H4 (cell line): ENCODE data around the genes GEMIN6 and MAP4K3.

DNA sequence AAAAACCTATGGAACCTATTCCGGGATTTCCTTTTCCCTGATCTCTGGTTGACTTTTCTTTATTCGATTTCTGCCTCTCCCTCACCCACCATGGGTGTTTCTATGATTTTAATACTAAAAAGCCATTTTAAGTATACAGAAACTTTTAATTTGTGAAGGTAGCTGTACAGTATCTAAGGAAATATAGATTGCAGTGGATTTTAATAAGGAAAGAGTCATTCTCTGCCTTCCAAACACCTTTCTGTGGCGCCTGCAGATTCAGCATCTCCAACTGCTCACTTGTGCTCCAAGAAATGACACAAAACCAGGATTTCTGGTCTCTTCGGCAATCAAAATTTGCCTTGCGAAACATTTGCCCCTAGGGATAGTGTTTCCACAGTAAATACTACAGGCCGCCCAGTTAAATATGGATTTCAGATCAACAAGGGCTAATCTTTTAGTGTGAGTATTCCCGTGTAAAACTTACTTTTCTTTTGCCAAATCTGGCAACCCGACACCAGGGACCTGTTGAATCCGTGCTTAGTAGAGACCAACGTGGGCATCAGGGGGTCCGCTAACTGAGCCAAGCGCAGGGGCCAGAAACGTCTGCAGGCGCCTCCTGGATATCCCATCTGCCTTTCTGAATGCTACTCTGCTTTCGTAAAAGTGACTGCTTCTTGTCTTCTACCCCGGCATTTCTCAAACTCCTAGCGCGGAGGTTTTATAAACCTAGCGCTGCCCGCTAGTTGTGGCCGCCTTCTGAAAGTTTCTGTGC lies 2.7 kb downstream of the CYP1B1 start:
- RAMPAGE, long total RNA: no peak

- RAMPAGE, long total RNA: no peak
Observed at GRCh38 chr2:38082481-38083385, 6.8 kb upstream of the CYP1B1 start.

DNA sequence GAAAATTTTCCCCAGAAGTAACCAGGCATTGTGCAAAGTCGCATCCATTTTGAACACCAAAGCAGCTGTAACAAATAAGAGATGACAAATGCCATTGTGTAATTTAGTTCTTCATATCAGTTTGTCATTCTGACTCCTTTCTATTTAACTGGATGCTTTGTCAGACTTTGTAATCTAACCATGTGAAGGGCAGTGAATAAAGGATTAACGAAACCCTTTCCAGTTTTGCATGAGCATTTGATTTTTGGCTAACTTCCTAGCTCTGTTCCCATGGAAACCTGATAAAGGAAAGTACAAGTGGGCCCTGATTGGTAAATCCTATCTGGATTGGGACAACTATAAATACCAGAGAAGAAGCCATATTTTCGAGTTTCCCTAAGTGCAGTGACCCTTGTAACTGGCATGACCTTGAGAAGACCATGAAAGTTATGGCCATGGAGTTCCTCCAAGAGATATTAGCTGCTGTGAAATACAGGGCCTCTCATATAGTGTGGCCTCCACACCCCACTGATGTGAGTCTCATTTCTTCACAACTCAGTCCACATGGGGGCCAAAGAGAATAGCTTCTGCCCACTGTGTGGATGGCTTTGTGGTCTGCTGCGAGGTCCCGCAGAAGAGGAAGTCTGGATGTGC lies 38.1 kb upstream of the CYP1B1 start:
- RAMPAGE, long total RNA: no peak

DNA sequence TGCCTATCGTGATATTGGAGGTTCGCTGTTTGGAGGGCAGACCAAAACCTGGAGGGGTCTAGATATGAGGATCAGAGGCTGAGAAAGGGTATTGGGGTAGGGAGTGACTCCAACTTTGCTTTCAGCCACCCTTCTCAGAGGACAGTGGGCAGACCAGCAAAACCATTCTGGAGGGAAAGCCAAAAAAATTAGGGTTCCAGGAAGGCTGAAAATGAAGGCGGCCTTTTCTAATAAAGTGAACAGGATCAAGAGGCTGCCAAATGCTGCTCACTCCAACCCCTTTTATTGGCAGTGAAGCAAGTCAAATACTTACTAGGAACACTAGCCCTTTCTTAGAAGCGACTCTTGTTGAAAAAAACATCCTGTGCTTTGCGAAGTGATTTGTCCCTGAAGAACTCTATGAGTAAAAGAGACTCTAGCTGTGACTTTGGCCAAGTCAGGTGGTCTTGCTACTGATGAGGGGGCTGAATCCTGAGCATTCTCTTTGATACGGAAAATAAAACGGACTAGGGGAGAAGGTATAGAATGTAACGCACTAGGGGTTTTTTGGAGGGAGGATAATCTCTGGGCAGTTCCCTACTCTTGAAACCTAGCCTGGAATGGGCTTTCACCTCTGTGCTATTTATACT lies 83.7 kb upstream of the CYP1B1 start:
- RAMPAGE, long total RNA: no peak

DNA sequence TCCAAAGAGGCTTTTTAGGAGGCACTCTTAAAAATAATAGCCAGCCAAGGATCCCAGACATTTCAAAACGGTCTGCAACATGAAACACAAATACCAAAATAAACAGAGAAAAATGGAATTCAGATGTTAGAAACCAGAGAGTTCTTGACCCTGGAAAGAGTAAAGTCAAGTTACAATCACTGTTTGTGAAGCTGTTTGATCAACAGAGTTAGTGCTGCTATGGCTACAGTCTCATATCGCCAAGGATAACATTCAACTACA lies 17.4 kb upstream of the HNRNPLL start:
- RAMPAGE, long total RNA: no peak

DNA sequence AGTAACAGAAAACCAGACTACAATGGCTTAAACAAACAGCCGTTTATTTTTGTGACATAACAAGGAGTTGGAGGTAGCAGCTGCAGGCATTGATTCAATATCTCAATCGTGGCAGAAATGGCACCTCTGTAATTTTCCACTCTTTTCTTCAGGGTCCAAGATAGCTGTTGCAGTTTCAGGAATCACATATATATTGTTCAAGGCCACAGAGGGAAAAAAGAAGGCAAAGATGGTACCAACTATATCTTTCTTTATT lies 17.7 kb upstream of the HNRNPLL start:
- RAMPAGE, long total RNA: no peak

GRCh38 chr2:38746437-38747127 lies 4.6 kb downstream of the SRSF7 start:
- RAMPAGE, long total RNA: no peak

GRCh38 chr2:38752119-38752488 lies 943 bp upstream of the SRSF7 start:
- RAMPAGE, long total RNA: no peak

- RAMPAGE, long total RNA: start-site peak on the plus strand at chr2:38778213-38778217, 54 reads
Observed at GRCh38 chr2:38778032-38778299, at the start of gene GEMIN6. Gene GEMIN6, plus strand, starts transcription at chr2:38778210.

DNA sequence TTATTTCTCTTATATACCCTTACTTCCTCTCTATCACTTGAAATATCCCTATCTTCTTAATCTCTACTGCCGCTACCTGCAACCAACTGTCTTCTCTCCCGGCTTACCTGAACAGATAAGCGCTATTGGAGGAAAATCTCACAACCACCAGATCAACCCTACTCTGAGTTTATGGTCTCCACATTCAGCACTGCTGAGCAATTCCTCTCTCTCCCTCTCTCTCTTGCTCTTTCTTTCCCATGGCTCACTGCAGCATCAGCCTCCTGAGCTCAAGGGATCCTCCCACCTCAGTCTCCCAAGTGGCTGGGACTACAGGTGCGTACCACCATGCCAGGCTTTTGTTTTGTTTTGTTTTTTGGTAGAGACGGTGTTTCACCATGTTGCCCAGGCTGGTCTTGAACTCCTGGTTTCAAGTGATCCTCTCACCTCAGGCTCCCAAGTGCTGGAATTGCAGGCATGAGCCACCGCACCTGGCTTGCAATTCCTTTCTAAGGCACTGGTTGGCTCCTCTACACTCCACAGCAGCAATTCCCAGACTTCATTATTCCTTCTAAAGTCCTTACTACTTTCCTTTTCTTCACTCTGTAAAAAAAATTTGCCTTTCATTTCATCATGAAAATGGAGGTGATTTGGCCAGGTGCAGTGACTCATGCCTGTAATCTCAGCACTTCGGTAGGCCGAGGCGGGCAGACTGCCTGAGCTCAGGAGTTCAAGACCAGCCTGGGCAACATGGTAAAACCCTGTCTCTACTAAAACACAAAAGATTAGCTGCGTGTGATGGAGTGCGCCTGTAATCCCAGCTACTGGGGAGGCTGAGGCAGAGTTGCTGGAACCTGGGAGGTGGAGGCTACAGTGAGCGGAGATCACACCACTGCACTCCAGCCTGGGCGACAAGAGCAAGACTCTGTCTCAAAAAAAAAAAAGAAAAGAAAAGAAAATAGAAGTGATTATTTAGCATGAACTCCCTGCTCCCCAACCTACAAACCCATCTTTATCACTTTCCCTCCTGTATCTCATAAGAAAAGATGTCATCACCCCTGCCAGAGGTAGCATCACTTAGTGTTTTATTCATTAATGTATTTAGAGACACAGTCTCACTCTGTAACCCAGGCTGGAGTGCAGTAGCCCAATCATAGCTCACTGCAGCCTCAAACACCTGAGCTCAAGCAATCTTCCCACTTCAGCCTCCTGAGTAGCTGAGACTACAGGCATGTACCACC lies 8.3 kb downstream of the SOS1 start:
- RAMPAGE, long total RNA: no peak

DNA sequence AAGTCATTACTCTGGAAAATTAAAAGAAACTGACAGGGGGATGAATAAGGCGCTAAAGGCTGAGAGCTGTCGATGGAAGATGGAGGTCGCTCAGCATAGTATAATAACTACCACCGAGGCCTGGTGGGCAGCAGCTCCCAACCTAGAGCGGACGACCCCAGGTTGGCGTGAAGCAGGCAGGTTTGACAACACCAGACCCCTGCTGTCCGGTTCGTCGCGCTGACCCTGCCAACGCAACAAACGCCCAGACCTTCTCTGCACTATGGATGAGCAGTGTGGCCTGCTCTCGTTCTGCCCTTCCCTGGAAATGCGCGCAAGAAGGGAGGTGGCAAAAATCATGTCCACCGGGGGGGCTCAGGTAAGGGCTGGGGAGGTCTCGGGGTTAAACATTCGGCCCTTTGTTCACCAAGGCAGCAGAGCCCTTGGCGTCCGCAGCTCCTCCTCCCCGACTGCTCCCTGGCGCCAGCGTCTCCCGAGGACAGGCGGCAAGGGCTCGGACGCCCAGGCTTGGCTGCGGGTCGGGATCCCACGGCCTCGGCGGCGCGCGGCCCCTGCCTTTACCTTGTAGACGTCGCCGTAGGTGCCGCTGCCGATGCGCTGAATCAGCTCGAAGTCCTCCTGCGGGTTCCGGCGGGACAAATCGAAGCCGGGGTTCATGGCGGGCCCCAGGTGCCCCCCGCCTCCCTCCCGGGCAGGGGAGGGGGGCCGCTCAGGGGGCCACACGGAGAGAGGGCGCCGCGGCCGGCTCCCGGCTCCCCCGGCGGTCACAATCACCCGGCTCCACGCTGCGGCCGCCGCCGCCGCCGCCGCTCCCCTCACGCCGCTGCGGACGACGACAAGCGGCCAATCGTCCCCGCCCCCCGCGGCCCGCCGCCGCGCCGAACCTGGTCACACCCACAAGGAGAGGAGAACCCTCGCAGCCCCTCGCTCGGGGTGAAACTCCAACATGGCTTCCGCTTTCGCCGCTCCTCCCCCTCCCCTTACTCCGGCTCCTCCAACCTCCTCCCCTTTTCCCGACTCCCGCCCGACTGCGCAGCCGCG lies at the start of gene MAP4K3:
TSS of gene MAP4K3 (minus strand) at position 955 of the 1,041 bp plus-strand sequence.
- RAMPAGE, long total RNA: no peak

GRCh38 chr2:39779552-39780037 lies 537 bp upstream of the THUMPD2 start:
- RAMPAGE, long total RNA: no peak

DNA sequence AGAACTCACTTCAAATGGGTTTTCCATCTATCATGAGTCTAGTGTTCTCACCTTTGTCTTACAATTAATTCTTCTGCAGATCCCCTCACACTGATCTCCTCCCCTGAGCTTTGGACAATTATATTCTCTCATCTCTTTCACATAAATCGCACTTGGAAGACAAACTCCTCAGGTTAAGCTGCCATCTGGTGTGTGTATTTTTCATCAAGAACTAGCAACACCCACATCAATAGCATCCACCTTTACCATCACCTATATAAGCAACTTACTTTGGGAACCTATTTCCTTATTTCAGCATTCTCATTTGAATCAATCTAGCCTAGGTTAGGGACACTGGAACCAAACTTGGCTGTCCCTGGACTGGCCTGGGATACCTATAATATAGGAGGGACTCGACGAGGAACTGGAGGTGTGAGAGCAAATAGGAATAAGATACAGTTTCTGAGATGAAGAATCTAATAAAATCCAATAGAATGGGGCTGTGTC lies 220.3 kb downstream of the SLC8A1 start:
- RAMPAGE, long total RNA: no peak

- RAMPAGE, long total RNA: no peak
Observed at GRCh38 chr2:40487498-40488082, 35.7 kb upstream of the SLC8A1 start.

DNA sequence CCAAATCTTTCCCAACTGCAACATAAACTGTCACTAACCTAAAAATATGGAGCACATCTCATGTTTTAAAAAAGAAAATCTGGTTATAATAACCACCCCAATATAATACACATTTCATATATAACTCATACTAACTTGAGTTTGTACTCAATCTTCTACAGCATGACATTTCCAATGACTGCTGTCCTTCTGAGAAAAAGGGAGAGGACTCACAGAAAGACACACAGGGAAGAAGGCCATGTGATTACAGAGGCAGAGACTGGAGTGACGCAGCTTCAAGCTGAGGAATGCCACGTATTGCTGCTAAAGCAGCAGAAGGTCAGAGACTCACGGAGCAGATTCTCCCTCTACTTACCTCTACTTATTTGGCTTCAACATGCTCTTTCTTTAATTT lies 753.6 kb upstream of the PKDCC start:
- RAMPAGE, long total RNA: no peak

DNA sequence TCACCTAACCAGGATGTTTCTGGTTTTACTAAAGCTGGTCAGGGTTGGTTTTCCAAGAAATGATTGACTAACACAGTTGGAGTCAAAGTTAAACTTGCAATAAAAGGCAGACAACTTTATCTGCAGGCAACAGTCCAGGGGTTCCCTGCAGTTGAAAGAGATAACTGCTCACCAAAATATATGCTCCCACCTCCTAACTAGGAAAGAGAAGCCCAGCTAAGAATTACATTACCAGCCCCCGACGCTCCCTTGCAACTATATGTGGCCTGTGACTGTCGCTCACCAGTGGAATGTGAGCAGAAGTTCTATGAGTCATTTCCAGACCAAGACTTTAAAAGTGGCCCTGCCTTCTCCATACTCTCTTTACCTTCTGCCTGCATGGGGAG lies 140.0 kb upstream of the PKDCC start:
- RAMPAGE, long total RNA: no peak

- RAMPAGE, long total RNA: no peak
Observed at GRCh38 chr2:41912809-41913253, 135.0 kb upstream of the PKDCC start.

GRCh38 chr2:42046449-42047453 lies 1.1 kb upstream of the PKDCC start:
- RAMPAGE, long total RNA: no peak

DNA sequence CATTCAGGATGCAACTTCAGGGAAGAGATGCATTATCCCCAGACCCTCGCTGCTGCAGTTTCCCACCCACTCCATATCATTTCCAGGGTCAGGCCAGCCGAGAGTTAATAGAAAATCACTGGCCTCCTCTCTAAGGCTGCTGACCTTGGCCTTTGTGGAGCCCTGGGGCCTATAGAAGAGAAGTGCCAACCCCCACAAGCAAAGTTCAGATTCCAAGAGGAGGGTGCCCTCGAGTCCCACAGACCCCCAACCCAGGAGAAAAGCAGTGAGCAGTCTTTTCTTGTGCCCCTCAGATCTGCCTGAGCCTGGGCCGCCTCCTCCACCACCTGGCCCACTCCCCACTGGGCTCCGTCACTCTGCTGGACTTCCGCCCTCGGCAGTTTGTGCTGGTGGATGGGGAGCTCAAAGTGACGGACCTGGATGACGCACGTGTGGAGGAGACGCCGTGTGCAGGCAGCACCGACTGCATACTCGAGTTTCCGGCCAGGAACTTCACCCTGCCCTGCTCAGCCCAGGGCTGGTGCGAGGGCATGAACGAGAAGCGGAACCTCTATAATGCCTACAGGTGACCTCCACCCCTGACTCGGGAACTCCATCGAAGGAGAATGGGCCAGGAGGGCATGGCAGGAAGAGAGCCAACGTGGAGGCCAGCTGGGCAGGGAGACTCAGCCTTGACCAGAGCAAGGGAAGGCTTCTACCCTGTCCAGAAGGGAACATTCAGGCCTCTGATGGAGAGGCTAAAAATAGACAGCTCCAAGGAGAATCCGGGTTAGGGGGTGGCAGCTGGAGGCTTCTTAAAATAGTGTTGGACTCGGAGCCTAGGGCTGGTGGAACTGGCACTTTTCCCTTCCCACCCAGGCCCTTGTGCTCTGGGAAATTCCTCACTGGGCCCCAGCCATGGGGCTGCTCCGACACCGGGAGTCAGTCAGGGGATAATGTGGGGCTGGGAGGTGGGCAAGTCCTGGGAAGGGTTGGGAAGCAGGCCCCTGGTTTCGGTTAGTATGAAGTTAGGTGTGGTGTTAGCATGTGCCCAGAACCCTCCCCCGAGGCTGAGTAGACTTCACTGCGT lies 6.3 kb downstream of the PKDCC start:
- RAMPAGE, long total RNA: no peak

- RAMPAGE, long total RNA: no peak
Observed at GRCh38 chr2:42068723-42069103, 20.9 kb downstream of the PKDCC start.